Cerebellum (tissue), 5 donors: ENCODE measurements around the gene DET1.

DNA sequence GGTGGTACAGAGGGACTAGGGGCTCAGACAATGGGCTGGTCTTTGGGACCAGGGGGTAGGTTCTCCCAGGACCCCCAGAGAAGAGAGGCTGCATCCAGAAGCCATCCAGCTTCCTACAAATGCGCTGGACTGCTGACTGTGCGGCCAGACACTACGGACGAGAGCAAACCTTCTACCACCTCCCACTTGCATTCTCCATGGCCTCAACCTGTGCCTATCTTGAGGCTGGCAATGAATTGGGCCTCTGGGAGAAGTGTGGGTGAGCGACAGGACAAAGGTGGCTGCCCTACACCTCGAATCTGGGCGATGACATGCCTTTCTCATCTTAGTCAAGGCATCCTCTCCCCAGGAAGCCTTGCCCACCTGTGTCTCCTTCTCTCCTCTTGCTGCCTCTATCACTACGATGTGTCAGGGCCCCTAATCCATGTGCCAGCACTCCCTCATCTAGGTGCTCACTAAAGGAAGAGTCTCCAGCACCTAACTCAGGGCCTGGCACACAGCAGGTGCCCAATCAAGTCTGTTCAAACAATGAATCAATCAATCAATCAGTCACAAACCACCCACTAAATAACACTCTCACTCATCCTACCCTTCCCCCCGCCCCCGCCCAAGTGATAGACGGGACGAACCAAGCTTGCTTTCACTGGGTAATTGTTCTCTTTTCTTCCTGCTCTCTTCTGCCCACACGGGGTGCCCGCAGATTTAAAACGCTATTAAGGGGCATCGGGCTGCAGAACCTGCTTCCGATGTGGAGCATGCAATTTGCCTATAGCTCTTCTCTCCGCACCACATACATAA is 2.1 kb downstream of the KLHL25 start:
- PRO-cap, 3 experiments, result no peak in any of the 3 experiments
- RAMPAGE, long total RNA, result no peak

- PRO-cap, 3 experiments, result no peak in any of the 3 experiments
- RAMPAGE, long total RNA, result no peak
Observed at GRCh38 chr15:85793266-85793925, 1.3 kb downstream of the KLHL25 start.

DNA sequence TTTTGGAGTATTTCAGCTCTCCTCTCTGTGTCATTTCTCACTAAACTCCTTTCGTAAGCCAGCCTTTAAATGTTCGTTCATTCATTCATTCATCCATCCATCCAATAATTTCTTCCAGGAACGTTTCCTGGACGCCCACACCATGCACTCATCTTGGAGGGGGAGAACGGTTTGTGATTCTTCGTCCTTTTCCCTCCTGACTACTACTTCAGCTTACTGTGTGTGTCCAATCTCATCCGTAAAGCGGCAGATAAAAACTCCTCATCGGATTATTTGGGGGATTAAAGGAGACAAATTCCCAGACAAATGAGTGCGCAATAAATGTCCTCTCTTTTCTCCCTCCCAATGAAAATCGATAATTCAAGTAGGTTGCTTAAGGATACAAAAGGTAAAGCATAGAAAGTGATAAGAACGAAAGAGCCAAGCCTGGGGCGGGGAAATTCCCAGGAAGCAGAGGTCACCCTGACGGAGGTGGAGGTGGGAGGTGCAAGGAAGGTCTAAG is 735 bp upstream of the KLHL25 start:
- PRO-cap, 3 experiments, result no peak in any of the 3 experiments
- RAMPAGE, long total RNA, result no peak

DNA sequence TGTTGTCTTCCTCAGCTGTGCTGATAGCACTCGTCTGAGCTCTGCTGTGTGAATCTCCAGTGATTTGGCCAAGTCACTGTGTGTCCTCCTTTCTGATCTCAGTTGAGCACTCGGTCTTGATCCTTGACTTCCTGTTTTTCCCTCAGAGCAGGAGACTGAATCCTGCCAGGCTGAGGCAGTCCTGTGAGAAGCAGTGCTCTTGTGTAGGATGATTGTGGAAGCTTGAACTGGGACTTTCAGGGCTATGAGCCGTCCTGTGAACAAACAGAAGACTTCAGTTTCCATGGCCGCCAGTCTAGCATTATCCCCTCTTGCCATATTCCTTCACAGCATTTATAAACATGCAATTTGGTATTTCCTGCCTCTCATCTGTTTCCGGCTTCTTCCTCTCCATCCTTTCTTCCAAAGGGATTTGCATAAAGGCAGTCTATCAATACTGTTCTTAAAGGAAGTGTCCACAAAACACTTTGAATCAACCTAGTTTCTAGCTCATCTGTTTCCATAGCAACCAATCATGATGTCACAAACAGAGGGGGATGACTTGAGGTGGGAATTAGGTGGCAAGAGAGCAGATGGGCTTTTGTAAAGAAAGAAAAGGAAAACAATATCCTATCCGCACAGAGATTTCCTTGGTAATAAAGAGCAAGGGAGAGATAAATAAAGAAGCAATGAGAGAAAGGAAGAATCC is 237.2 kb downstream of the AGBL1 start:
- PRO-cap, 3 experiments, result no peak in any of the 3 experiments
- RAMPAGE, long total RNA, result no peak

DNA sequence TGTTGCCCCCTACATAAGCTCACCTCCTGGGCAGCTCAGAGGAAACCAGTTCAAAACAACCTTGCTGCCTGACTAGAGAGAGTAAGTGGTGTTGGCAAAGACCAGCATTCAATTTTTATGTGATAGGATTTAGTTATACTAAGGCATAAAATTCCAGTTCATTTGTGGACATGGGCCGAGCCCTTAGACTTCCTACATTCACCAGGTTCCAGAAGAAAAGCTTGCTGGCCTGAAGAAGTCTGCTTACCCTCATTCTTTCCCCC is 305.3 kb downstream of the NTRK3 start:
- PRO-cap, 3 experiments, result no peak in any of the 3 experiments
- RAMPAGE, long total RNA, result no peak

GRCh38 chr15:88476441-88477194 is 9.1 kb downstream of the MRPS11 start:
- PRO-cap, 3 experiments, result peak in 1 of 3 experiments; most common plus-strand start chr15:88476840 (in 1)
- RAMPAGE, long total RNA, result no peak

DNA sequence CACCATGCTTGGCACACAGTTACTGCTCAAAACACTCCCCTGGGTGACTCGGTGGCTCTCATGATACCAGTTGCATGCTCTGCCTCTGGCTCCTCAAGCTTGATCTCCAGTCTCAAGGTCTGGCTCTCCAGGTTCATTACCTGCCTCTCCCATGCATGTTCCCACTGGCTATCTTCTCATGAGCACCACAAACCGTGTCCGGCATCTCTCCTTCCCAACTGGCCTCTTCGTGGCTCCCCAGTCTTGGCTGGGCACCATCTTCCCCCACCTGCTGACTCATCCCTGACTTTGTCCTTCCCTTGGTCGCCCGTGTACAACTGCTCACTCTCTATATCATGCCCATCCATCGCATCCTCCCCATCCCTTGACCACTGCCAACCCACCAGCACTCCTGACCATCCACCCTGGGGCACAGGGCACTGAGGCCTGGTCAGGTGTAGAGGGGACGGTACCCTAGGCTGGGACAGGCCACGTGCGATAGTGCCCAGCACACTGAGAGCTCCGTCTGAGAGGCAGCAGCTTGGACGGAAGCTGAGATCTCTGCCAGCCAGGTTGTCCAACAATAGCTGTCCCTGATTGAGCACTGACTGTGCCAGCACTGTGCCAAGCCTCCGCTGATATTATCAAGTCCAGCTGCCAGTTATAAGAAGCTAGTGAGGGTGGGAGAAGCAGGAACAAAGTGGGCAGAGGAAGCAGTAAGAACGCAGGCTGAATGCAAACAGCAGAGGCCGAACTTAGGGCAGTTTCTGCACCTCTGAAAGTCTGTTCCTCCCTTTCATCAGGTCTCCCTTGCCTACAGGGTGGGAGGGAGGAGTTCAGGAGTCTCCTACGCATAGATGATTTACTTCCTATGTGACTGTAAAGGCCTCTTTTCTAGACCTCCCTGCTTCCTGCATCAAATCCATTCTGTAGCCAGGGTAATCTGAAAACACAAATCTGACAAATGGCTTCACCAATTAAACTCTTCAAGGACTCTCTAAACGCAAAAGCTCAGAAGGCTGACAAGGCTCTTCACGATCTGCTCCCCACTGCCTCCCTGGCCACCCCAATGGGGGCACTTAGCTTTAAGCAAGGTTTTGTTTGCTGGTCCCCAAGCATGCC is 29.6 kb downstream of the MRPS11 start:
- PRO-cap, 3 experiments, result no peak in any of the 3 experiments
- RAMPAGE, long total RNA, result no peak

DNA sequence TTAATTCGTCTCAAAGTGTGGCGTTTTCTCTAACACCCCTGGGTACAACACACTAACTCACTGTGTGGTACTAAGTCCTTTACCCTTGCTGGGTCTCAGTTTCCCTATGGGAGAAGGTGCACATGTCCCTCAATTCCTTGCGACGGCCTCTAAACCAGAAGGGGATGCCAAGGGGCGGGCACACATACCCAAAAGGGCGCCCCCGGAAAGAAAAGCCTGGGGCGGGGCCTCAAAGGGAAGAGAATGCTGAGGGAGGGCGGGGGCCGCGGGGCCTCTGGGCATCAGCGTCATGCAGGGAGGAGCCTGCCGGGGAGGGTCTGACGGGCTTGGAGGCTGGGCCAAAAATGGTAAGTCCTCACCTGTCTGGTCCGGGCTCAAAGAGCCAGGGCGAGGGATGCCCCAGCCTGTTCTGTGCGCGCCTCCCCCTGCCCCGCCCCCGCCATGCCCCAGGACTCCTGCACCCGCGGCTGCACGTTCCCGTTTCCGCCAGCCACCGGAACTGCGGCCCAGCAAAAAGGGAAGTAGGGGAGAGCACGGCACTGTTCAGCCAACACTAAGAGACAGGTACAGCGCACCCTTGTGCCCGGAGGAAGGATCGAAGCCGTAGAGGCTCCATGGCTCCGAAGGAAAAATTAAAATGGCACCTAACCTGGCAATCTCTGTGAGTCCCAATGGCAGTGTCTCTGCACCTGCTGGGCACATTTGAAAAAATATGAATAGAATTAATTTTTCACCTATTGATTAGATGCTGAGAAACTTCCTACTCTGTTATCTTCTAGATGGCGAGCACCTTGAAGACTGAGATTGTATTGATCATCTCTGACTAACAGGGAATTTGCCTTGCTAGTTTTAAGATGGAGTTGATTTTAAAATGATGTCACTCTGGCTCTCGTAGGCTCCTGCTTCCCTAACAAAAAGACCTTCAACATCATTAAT is at the start of gene DET1:
Gene DET1 (minus strand): TSS at position 501 of the 936 bp plus-strand sequence.
- PRO-cap, 3 experiments, result peak in 3 of 3 experiments; most common plus-strand start position 247 of the sequence (in 1); most common minus-strand start position 156 of the sequence (in 2)
- RAMPAGE, long total RNA, result no peak

GRCh38 chr15:88570984-88571872 is 24.7 kb upstream of the DET1 start:
- PRO-cap, 3 experiments, result no peak in any of the 3 experiments
- RAMPAGE, long total RNA, result no peak

- PRO-cap, 3 experiments, result no peak in any of the 3 experiments
- RAMPAGE, long total RNA, result no peak
Observed at GRCh38 chr15:88627441-88627822, 6.3 kb downstream of the AEN start.

DNA sequence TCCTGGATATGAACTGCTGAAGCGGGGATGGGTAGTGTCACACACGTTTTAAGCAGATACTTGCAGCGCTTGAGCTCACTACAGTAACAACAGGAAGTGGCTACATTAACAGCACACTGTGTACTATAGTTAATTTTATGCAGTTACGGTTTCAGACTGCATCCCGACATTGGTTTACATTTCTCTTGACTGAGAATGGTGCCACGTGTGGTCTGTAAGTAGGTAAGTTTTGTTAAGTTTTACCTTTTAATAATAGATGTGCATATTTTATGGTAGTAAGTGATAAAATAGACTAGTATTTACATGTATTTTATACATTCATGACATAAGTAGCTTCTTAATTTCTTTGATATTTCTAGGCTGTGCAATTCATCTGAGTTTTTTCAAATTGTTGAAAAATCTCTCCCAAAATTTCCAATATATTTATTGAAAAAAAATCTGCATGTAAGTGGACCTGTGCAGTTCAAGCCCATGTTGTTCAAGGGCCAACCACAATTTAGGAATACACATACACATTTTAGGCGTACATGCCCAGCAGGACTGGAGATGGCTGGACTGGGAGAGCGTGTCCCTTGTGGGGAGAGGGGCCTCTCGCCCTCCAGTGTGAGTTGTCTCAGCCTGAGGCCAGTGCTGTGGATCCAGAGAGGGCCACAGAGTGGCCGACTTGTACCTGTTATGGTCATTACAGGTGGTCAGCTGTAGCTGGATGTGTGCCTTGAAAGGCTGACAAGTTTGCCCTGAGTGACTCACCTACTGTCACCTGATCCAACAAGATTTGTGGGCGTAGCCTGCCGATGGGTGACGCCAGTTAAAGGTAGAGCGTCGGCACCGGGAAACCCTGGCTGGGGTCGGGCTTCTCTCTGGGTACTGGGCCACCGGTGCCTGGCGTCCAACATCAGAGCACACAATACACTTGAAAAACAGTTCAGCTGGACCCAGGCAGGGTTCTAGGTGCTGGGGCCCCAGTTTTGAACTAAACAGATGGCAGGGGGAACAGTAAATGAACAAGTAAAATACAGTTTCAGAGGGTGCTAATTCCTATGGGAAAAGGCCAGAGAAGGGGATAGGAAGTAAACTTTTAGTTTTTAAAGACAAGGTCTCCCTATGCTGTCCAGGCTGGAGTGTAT is 3.0 kb upstream of the ISG20 start:
- PRO-cap, 3 experiments, result no peak in any of the 3 experiments
- RAMPAGE, long total RNA, result no peak

- PRO-cap, 3 experiments, result no peak in any of the 3 experiments
- RAMPAGE, long total RNA, result no peak
Observed at GRCh38 chr15:88982182-88982975, 69.2 kb upstream of the MFGE8 start.

GRCh38 chr15:88986877-88987350 is 73.7 kb upstream of the MFGE8 start:
- PRO-cap, 3 experiments, result no peak in any of the 3 experiments
- RAMPAGE, long total RNA, result no peak

DNA sequence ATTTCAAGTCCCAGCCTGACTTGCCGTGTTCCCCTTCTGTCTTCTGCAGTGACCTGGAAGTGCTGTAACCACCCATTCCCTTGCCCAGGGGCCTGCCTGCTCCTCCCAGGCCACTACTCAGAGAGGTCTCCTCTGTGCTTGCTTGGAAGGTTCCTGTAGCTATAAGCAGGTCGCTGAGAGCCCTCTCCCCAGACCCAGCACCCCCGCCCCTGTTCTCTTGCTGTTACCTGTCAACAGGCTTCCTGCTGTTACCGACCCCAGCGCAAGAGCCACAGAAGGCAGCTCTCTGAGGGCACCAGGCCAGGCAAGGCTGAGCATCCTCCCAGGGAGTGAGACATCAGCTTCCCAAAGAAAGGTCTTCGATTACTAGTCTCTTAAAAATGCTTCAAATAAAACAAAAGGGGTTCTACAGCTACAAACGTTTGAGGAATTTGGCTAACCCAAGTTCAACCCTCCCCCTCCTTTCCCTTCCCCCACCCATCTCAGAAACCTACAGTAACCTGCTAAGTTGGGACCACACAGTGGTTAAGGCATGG is 74.8 kb upstream of the MFGE8 start:
- PRO-cap, 3 experiments, result no peak in any of the 3 experiments
- RAMPAGE, long total RNA, result no peak

GRCh38 chr15:89088853-89089404 is 673 bp downstream of the ABHD2 start:
- PRO-cap, 3 experiments, result peak in 1 of 3 experiments; most common plus-strand start chr15:89089208 (in 1); most common minus-strand start chr15:89089105 (in 1)
- RAMPAGE, long total RNA, result no peak

DNA sequence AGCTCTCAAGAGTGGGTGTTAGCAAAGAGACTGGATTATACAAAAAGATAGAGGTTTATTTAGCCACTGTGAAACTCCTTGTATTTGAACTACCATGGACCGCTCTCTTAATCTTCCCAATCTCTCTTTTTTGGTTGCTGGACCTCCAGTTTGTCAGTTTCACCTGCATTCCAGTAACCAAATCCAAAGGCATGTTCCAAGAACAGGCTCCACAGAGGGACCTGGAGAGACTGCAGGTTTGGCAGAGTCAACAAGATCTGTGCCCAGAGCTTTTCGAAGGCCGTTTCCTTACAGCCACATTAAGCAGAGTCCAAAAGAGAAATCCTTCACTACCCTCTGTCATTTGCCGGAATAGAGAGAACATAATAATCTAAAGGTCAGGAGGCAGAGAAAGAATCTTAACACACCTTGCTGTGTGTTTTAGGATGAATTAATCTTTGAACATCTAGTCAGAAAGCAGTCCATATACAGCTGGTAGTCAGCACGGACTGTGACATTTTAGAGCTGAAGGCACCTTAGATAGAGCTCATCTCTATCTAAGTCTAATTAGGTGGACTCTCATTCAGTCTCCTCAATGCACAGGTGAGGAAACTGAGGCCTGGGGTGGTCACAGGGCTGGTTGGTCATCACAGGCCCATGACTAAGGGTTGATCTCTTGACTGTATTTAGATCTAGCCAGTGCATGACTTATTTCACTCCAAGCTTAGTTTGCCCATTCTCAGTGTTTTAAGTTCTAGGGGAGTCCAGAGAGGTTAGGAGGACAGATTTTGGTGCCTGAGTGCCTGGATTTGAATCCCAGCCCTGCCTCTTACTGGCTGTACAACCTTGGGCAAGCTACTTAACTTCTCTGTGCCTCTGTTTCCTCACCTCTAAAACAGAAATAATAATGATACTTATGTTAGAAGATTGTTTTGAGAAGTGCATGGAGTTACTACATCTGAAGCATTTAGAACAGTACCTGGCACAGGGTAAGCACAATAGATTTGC is 1.4 kb downstream of the ABHD2 start:
- PRO-cap, 3 experiments, result peak in 1 of 3 experiments; most common plus-strand start position 244 of the sequence (in 1); most common minus-strand start position 185 of the sequence (in 1)
- RAMPAGE, long total RNA, result no peak

DNA sequence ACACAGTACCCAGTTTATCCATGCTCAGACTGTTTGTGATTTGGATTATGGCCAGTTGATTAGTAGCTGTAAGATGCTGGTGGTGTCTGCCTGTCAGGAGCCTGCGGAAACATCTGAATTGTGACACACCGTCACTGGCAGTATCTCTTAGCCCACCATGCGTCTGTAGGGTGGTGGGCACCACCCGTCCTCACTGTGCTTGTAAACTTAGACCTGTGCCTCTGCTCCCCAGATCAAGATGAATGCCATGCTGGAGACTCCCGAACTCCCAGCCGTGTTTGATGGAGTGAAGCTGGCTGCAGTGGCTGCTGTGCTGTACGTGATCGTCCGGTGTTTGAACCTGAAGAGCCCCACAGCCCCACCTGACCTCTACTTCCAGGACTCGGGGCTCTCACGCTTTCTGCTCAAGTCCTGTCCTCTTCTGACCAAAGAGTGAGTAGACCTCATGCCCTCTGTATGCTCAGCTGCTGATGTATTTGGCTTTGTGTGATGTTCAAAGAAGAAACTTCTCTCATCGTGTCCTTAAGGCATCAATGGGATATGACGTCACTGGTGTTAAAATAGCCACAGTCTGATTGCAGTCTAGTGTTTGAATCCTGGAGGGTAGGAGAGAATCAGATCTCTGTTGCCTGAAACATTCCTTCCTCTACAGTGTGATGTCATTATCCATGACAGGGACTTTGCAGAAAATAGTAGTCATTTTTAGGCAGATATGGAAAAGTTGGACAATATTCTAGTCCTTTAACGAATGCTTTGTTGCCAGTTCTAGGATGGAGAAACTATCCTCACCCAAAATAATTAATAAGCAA is 28.0 kb downstream of the ABHD2 start:
- PRO-cap, 3 experiments, result no peak in any of the 3 experiments
- RAMPAGE, long total RNA, result no peak

DNA sequence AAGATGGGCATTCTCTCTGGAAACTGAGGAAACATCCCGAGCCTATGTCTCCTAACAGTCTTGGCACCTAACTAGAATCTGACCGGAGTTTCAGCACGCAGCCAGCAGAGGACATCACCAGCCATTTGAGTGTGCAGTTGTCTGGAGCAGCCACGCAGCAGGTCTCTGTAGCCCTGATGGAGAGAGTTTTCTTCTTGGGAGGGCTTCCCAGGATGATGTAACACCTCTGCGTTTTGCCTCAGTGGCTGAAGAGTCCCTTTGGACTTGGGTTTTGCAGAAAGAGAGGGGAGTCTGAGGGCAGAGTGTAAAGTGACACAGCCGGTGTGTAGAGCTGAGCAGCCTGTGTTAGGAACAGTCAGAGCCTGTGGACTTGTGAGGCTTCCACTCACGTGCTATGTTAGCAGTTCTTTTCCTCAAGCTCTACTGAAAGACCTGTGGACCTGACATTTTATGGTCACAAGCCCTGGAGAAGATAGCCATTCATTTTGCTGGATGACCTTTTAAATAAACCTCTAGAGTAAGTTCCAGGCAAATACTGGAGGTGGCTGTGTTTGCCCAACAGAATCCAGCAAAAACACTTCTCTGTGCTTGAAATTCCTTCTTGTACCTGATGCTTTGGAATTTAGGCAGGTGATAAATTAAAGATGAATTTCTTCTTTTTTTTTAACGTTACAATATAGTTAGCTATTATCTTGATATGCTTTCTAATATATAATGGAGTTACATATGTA is 51.7 kb downstream of the ABHD2 start:
- PRO-cap, 3 experiments, result peak in 1 of 3 experiments; most common plus-strand start position 125 of the sequence (in 1); most common minus-strand start position 167 of the sequence (in 1)
- RAMPAGE, long total RNA, result no peak

GRCh38 chr15:89175699-89176239 is 45.6 kb downstream of the RLBP1 start:
- PRO-cap, 3 experiments, result no peak in any of the 3 experiments
- RAMPAGE, long total RNA, result no peak

GRCh38 chr15:89315434-89316337 is 18.9 kb downstream of the POLG start:
- PRO-cap, 3 experiments, result no peak in any of the 3 experiments
- RAMPAGE, long total RNA, result no peak